ENCODE measurements around a stretch of chr2.

GRCh38 chr2:237327126-237327729 lies 86.7 kb downstream of the COL6A3 start:
- RAMPAGE, long total RNA = no peak
- RRBS = no CpG with 5 or more reads among the region's 10 CpGs

GRCh38 chr2:237357720-237358144 lies 56.2 kb downstream of the COL6A3 start:
- RAMPAGE, long total RNA = no peak
- RRBS = no CpG with 5 or more reads among the region's 9 CpGs

GRCh38 chr2:237360884-237361525 lies 53.0 kb downstream of the COL6A3 start:
- RAMPAGE, long total RNA = no peak
- RRBS = no CpG with 5 or more reads among the region's 9 CpGs

GRCh38 chr2:237368602-237369274 lies 45.2 kb downstream of the COL6A3 start:
- RAMPAGE, long total RNA = no peak
- RRBS = no CpG with 5 or more reads among the region's 22 CpGs

- RAMPAGE, long total RNA = no peak
- RRBS = no CpG with 5 or more reads among the region's 28 CpGs
Measured at GRCh38 chr2:237371670-237372164, 42.2 kb downstream of the COL6A3 start.

DNA sequence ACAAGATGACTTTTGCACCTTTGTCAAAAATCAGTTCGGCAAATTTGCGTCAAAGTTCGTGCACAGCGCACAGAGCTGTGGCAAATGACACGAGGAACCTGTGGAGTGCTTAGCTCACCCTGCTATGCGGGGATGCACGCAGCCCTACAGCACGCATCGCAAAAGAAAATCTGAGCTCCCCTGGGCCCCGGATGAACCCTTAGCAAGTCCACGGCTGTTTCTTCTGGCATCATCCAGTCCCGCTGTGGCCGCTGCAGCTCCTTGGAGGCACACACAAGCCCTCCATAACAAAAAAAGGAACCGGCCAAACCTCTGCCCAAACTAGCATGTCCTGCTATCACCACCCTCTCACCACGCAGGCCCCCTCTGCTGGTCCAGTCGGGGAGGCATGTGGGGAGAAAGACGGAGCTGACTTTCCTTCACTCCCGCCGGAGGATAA lies 35.6 kb upstream of the MLPH start:
- RAMPAGE, long total RNA = no peak
- RRBS = 6% methylated on average over 2 of the region's 19 CpGs

DNA sequence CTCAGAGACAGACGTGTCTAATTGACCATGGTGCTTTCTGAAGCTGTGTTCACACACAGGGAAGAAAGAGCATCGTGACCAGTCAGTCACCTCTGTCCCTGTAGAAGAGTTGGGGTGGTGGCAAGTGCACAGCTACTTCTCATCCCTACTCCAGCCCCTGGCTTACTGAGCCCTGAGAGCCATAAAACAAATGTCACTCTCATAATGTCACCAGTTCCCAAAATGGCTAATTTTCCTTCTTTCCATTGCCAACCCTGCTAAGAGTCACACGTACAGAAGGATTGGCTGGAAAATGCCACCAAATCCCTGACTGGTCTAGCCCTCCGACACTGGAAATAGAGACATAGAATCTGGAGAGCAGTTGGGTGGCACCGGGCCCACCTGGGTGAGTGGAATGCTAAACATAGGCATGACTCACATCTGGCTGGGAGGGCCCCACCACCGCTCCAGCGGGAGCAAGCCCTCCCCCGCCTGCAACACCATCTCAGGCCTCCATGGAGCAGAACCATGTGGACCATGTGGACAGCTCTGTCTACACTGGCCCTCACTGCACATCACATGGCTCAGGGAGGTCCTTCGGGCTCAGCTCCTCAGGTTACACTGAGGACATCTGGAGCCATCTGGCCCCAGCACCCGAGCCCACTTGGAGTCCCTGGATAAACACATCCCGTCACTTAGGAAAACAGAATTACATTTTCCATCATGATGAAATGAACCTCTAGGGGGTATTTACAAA lies 31.0 kb upstream of the MLPH start:
- RAMPAGE, long total RNA = no peak
- RRBS = no CpG with 5 or more reads among the region's 11 CpGs

DNA sequence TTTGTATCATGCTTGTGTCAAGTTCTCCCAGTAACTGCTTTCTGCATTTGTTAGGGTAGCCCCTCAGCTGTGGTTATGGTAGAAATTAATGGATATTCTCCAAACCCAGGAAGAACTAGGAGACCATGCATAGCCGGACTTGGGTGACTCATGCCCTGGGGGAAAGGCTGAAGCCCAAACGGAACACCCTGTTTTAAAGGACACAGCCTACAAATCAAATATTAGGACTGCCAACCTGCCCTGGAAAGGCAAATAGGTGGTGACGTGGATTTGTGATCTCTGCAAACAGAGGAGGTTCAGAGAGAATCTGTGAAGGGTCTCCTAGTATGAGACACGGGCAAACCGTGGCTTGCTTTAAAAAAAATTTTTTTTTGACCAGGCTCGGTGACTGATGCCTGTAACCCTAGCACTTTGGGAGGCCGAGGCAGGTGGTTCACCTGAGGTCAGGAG lies 15.4 kb downstream of the MLPH start:
- RAMPAGE, long total RNA = no peak
- RRBS = no CpG with 5 or more reads among the region's 7 CpGs

DNA sequence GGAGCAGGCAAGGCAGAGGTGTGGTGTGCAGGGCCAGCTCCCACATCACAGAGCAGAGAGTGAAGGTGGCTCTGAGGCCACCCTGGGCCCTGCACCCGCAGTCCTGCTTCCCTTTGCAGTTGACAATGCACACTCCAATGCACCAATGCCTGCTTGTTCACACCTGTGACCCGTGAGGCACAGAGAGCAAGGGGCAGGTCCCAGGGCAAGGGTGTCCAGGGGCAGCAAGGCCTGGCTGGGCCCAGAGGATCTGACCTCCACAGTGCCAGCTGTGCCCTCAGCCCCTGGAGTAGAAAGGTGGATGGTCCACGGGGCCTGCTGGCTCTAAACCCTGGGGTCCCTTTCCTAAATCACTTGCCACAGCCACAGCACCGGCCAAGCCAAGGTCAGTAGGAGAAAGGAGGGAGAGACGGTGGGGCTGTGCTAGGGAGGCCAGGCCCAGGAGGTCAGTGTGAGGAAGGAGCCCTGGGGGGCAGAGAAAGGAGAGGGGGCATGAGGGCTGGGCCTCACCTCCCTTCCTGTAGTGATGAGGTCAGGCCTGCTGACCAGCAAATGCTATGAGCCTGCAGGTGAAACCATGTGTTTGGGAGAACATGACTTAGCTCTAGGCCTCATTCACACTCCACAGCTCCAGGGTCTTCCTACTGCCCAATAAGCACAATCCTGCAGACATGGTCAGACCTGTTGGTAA lies 29.0 kb downstream of the MLPH start:
- RAMPAGE, long total RNA = no peak
- RRBS = no CpG with 5 or more reads among the region's 5 CpGs

- RAMPAGE, long total RNA = no peak
- RRBS = no CpG with 5 or more reads among the region's 19 CpGs
Measured at GRCh38 chr2:237581705-237582327, 8.7 kb downstream of the RAB17 start.

DNA sequence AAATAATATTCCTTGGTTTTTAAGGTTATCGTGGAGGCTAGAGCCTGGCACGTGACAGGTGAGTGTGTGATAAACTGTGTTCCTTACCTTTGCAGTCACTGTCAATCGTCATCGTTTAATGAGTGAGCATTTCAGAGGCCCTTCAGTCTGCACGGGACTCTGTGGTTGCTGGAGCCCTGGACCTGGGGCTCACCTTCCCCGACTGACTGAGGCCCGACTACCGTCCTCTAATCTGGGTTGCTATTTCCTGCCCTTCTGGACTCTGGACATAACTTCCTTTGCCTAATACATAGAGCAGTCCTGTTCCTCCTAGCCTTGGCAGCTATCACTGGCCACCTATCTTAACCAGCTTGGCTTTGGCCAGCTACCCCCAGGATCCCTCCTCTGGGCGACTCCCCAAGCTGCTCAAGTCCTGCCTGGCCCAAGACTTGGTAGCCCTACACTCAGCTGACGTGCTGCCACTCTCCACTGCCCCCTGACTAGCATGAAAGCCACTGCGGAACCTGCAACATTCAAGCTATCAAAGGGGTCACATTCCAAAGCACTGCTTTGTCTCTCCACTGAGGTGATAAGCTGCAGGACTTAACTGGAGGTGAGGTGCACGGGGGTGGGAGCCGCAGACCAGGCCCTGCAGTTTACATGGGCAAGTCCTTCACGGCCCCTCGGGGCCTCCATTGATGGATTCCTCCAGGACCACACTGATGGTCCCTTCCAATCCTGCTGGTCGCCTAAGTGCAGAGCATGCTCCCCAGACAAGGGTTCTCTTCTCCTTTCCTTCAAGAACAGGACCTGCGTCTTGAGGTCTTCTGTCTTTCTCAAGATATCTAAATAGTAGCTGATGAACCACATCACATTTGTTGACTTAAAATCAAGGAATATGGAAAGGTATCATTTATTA lies 11.1 kb upstream of the RAB17 start:
- RAMPAGE, long total RNA = no peak
- RRBS = no CpG with 5 or more reads among the region's 17 CpGs

DNA sequence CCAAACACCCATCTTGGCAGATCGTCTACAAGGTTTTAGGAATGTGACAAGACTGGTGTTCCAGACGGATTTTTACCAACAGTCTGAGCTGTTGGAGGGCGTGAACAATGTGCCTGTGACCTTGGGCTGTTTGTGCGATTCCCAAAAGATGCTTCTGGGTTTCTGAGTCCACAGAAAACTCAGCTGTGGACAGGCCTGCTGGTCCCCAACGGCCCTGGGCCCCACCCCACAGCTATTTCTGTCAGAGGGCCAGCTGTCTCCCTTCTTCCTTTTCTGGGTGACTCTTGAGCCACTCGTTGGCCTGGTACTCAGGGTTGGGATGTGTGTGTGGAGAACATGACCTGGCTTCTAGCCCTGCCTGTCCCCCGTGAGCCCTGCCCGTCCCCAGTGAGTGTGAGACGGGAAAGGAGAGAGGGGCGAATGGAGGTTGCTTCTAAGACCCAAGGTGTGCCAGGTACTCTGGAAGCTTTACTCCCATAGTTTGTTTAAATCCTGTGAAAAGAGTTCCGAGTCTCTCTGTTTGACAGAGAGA lies 5.9 kb downstream of the LRRFIP1 start:
- RAMPAGE, long total RNA = no peak
- RRBS = no CpG with 5 or more reads among the region's 11 CpGs

DNA sequence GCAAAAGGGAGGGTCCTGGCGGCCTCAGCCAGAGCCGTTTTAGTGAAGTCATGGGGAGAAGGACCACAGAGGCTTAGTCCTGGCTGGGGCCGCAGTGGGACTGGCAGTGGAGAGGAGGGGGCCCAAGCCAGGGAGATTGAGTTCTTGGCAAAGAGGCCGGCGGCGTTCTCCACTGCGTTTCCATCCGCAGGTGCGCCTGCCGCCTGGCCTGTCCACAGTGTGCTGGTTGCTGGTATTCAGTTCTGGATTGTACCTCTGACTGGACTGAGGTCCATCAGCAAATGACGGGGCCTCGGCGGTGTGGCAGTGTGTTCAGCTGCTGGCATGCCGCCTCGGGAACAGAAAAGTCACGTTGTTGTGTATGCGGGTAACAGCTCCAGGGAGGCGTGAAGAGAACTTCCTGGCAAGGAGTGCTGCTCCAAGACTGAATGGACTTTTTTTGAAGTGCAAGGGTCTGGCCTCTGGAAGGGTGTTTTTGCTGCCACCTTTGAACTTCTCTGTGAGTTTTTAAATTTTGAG lies 36.8 kb downstream of the LRRFIP1 start:
- RAMPAGE, long total RNA = no peak
- RRBS = no CpG with 5 or more reads among the region's 18 CpGs

DNA sequence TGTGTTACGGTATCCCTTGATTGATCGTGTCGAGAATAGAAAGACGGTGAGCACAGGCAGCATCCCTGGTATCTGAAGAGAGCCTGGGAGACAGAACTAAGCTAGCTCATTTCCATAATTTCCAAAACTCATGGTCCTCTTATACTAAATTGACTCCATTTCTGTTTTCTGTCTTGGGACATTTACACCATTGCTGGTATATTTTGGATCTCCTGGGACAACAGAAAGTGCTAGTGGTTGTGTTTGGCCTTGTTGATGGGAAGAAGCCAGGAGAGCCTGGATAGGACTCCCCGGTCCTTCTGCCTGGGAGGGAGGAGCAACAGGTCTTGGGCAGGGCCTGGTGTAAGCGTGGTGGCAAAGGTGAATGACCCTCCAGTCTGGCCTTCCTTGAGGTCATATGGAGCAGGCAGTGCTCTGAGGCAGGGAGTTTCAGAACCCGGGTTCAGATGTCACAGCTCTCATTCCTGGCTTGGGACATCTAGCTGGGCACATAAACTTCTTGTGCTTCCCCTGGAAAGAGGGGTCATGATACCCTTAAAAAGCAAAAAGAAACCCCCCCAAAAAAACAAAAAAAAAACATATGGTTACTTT lies 56.0 kb upstream of the RBM44 start:
- RAMPAGE, long total RNA = no peak
- RRBS = no CpG with 5 or more reads among the region's 7 CpGs

DNA sequence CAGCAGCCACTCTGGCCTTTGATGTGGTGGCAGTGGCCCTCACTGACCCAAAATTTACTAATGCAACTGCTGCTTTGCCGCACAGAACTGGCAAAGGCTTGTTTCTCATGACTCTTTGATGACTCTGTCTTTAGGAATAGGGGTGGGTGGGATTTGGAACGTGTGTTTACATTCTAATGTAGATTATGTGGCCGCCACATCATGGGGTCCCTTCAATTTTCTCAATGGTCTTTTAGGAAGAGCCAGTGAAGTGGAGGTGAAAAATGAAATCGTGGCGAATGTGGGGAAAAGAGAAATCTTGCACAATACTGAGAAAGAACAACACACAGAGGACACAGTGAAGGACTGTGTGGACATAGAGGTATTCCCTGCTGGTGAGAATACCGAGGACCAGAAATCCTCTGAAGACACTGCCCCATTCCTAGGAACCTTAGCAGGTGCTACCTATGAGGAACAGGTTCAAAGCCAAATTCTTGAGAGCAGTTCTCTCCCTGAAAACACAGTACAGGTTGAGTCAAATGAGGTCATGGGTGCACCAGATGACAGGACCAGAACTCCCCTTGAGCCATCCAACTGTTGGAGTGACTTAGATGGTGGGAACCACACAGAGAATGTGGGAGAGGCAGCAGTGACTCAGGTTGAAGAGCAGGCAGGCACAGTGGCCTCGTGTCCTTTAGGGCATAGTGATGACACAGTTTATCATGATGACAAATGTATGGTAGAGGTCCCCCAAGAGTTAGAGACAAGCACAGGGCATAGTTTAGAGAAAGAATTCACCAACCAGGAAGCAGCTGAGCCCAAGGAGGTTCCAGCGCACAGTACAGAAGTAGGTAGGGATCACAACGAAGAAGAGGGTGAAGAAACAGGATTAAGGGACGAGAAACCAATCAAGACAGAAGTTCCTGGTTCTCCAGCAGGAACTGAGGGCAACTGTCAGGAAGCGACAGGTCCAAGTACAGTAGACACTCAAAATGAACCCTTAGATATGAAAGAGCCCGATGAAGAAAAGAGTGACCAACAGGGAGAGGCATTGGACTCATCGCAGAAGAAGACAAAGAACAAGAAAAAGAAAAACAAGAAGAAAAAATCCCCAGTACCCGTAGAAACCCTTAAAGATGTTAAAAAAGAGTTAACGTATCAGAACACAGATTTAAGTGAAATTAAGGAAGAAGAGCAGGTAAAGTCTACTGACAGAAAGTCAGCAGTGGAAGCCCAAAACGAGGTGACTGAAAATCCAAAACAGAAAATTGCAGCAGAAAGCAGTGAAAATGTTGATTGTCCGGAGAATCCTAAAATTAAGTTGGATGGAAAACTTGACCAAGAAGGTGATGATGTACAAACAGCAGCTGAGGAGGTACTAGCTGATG lies 35.7 kb upstream of the RBM44 start:
- RAMPAGE, long total RNA = no peak
- RRBS = no CpG with 5 or more reads among the region's 17 CpGs

DNA sequence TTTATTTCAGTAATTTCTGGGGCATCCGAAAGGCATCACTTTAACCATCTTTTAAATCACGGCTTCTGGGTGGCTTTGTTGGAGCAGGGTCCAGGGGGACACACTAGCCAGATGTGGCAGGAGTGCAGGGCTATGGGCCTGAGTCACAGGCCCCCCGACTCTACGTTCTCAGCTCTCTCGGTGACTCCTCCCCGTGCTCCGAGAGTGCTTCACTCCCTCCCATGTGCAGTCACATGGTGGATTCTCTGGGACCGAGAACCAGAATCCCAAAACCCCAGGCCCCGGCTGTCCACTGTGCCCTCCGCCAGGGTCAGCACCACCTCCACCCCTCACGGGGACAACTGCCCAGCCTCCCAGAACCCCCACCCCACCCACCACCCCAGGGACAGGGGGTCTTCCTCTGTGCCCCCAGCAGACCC lies 4.2 kb downstream of the RAMP1 start:
- RAMPAGE, long total RNA = no peak
- RRBS = no CpG with 5 or more reads among the region's 11 CpGs

DNA sequence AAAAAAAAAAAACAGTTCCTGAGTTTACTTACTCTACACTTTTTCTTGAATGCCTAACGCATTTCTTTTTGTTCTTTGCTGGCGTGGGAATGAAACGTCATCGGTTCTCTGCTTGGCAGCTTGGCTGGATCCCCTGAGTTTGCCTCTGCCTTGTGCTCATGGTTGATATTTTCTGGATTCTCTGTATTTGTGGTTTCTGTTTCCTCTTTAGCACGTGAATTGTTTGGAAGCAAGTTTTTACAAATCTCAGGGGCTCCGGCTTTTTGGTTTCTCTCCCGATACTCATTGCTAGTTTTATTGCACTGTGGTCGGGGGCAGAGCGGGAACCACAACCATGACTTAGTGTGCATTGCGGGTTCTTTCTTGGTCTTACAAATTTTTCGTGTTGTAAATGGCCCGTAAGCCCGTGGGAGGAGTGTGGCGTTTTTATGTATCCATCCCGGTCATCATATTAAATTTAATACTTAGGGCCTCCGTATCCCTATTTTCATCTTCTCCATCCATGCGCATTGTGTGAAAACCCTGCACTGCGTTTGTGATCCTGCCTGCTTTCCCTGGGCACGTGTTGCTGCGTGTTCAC lies 9.3 kb downstream of the RAMP1 start:
- RAMPAGE, long total RNA = no peak
- RRBS = no CpG with 5 or more reads among the region's 20 CpGs

GRCh38 chr2:238057535-238057734 lies 3.4 kb upstream of the SCLY start:
- RAMPAGE, long total RNA = no peak
- RRBS = no CpG with 5 or more reads among the region's 7 CpGs

GRCh38 chr2:238167662-238168450 lies 9.1 kb downstream of the ERFE start:
- RAMPAGE, long total RNA = no peak
- RRBS = no CpG with 5 or more reads among the region's 14 CpGs

GRCh38 chr2:238177135-238177806 lies 18.5 kb downstream of the ERFE start:
- RAMPAGE, long total RNA = no peak
- RRBS = no CpG with 5 or more reads among the region's 3 CpGs

Data from cardiac muscle cell (in vitro differentiated cells and primary cell).